Ovary (tissue), 7 donors: ENCODE data around the genes PRAMEF11, PRAMEF10, PRAMEF6 and PRAMEF8.

- PRO-cap, 7 experiments, result no peak in any of the 7 experiments
- RAMPAGE, long total RNA, 2 experiments, result no peak in any of the 2 experiments
These were observed 179.4 kb downstream of the DHRS3 start for GRCh38 chr1:12438488-12439176.

DNA sequence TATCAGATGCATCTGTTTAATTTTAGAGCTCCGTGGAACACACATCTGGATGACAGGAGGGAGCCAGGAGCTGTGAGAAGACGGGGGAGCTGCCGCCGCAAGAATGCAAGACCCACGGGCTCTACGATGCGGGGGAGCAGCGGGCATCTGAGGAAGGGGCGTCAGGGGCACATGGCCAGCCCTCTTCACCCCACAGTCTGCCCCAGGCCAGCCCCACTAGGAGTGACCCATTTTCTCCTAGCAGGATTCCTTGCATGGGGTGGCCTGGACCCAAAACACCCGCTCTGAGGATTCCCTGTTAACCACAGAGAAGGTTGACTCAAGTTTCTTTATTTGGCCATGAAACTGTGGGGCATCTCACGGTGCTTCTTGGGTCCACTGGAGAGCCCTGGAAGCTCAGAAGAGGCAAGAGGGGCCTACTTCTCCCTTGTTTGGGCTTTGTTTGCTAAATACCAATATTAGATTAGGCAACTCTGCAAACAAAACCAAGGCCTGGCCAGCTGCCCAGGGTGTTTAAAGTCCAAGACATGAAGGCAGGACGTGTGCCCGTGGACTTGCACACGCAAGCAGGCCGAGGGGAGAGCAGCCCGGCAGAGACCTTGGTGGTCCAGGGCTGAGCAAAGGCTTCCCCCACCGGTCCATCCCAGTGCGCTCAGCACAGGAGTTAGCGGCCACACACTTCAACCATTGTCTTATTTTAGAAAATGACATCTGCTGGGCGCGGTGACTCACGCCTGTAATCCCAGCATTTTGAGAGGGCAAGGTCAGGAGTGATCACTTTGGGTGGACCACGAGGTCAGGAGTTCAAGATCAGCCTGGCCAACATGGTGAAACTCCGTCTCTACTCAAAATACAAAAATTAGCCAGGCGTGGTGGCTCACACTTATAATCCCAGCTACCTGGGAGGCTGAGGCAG is 89.7 kb downstream of the DHRS3 start:
- PRO-cap, 7 experiments, result no peak in any of the 7 experiments
- RAMPAGE, long total RNA, 2 experiments, result no peak in any of the 2 experiments

GRCh38 chr1:12552922-12553652 is 64.9 kb downstream of the DHRS3 start:
- PRO-cap, 7 experiments, result no peak in any of the 7 experiments
- RAMPAGE, long total RNA, 2 experiments, result no peak in any of the 2 experiments

GRCh38 chr1:12599335-12600121 is 18.5 kb downstream of the DHRS3 start:
- PRO-cap, 7 experiments, result no peak in any of the 7 experiments
- RAMPAGE, long total RNA, 2 experiments, result no peak in any of the 2 experiments

DNA sequence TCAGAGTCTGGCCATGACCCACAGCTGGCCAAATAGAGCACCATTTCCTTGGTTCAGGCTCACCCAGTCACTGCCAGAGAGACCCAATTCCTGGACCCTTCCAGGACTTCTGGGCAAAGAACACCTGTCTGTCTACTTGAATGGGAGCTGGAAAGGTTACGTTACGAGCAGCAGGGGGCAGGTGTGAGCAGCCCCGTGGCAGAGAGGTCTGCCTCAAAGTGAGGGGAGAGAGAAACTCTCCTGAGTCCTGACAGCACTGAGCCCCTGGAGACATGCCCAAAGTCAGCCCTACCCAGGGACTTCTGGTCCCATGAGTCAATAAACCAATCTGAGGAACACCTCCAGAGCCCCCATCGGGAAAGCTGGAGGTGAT is 16.8 kb downstream of the DHRS3 start:
- PRO-cap, 7 experiments, result no peak in any of the 7 experiments
- RAMPAGE, long total RNA, 2 experiments, result no peak in any of the 2 experiments

DNA sequence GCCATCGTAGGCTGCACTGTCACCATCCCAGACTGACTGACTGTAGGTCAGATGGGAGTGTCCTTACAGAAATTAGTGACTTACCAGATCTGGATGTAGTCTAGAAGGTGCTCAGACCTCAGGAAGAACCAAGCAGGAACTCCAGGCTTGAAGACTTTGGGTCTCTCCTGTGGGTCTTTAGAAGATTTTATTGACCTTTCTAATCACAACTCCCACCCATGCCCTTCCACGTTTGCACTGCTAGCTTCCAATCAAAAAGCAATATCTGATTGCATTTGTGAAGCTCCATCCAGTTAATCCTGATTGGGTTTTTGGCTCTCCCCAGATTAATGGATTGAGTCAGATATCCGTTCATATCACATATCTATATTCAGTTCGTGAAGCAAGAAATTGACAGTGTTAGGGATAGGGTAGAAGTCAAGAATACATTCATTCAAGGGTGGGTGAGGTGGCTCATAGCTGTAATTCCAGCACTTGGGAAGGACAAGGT is at the start of gene PRAMEF11:
Gene PRAMEF11 (minus strand): TSS at position 139 of the 490 bp plus-strand sequence.
- PRO-cap, 7 experiments, result no peak in any of the 7 experiments
- RAMPAGE, long total RNA, 2 experiments, result no peak in any of the 2 experiments

DNA sequence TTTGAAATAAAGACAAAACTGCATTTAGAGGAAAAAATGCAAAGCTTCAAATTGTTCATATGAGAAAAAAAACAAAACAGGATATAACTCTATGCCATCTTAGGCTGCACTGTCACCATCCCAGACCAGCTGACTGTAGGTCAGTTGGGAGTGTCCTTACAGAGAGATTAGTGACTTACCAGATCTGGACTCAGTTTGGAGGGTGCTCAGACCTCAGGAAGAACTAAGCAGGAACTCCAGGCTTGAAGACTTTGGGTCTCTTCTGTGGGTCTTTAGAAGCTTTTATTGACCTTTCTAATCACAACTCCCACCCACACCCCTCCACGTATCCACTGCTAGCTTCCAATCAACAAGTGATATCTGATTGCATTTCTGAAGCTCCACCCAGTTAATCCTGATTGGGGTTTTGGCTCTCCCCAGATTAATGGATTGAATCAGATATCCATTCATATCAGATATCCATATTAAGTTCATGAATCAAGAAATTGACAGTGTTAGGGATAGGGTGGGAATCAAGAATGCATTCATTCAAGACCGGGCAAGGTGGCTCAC is at the start of gene PRAMEF10:
Gene PRAMEF10 (minus strand): TSS at position 234 of the 552 bp plus-strand sequence.
- PRO-cap, 7 experiments, result no peak in any of the 7 experiments
- RAMPAGE, long total RNA, 2 experiments, result no peak in any of the 2 experiments

DNA sequence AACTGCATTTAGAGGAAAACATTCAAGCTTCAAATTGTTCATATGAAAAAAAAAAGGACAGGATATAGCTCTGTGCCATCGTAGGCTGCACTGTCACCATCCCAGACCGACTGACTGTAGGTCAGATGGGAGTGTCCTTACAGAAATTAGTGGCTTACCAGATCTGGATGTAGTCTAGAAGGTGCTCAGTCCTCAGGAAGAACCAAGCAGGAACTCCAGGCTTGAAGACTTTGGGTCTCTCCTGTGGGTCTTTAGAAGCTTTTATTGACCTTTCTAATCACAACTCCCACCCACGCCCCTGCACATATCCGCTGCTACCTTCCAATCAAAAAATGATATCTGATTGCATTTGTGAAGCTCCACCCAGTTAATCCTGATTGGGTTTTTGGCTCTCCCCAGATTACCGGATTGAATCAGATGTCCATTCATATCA is at the start of gene PRAMEF6:
Gene PRAMEF6 (minus strand): TSS at position 222 of the 433 bp plus-strand sequence.
- PRO-cap, 7 experiments, result no peak in any of the 7 experiments
- RAMPAGE, long total RNA, 2 experiments, result no peak in any of the 2 experiments

DNA sequence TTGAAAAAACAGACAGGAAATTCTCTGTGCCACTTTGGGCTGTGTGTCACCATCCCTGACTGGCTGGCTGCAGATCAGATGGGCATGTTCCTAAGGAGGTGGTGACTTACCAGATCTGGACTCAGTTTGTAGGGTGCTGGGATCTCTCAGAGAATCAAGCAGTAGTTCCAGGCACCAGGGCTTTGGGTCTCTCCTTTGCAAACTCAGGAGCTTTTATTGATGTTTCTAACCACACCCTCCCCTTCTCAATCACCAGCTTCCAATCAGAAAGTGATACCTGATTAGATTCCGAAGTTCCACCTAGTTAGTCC is at the start of gene PRAMEF8:
Gene PRAMEF8 (minus strand): TSS at position 151 of the 311 bp plus-strand sequence.
- PRO-cap, 7 experiments, result no peak in any of the 7 experiments
- RAMPAGE, long total RNA, 2 experiments, result no peak in any of the 2 experiments

DNA sequence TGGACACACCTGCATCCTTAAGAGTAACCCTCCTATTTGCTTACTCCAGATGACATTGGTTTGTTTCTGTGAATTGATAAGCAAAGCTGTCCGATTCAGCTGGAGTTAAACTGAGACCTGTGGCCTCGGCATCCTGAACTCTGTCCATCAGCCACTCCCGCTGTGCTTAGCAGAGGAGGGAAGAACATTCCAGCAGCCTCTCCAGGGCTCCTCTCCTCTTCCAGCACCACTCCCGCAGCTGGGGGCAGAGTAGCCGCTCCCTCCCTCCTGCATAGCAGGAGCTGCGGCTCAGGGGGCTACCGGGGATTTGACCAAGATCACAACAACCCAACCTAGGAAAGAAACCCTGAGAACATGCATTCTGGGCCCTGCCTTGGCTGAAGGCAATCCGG is 8.8 kb downstream of the LRRC38 start:
- PRO-cap, 7 experiments, result no peak in any of the 7 experiments
- RAMPAGE, long total RNA, 2 experiments, result no peak in any of the 2 experiments

DNA sequence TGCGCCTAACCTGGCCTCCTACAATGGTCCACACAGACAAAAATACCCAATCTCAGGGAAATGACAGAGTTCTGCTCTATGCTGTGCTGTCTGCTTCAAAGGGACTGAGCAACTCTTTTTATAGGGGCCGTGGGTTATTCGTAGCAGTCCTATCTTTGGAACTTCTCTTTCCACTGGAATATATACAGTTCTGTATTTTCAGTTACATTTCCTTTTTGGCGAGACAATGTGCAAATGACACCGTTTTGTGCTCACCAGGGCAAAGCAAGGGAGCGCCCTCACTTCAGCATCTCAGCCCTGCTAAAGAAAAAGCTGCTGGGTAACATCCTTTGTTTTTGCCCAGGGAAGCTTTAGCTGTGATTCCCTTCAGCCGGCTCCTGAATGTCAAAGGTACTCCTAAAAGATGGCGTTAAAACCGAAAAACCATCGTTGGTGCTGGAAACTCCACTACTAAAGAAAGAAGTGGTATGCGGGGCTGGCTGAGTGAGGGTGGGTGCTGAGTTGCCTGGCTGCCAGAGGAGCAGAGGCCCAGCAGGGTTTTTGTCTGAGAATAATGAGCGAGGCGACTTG is 1.7 kb downstream of the PDPN start:
- PRO-cap, 7 experiments, result peak in 1 of 7 experiments; most common minus-strand start position 92 of the sequence (in 1)
- RAMPAGE, long total RNA, 2 experiments, result no peak in any of the 2 experiments

- PRO-cap, 7 experiments, result peak in 2 of 7 experiments; most common plus-strand start chr1:13699621 (in 2)
- RAMPAGE, long total RNA, 2 experiments, result no peak in any of the 2 experiments
These were observed 576 bp upstream of the PRDM2 start for GRCh38 chr1:13699347-13699877.

- PRO-cap, 7 experiments, result no peak in any of the 7 experiments
- RAMPAGE, long total RNA, 2 experiments, result no peak in any of the 2 experiments
These were observed 3.4 kb downstream of the PRDM2 start for GRCh38 chr1:13703338-13703823.

- PRO-cap, 7 experiments, result no peak in any of the 7 experiments
- RAMPAGE, long total RNA, 2 experiments, result no peak in any of the 2 experiments
These were observed 54.8 kb downstream of the PRDM2 start for GRCh38 chr1:13754789-13755169.

- PRO-cap, 7 experiments, result no peak in any of the 7 experiments
- RAMPAGE, long total RNA, 2 experiments, result no peak in any of the 2 experiments
These were observed 423.3 kb downstream of the PRDM2 start for GRCh38 chr1:14123267-14123624.

GRCh38 chr1:14197826-14198304 is 400.6 kb upstream of the KAZN start:
- PRO-cap, 7 experiments, result no peak in any of the 7 experiments
- RAMPAGE, long total RNA, 2 experiments, result no peak in any of the 2 experiments

DNA sequence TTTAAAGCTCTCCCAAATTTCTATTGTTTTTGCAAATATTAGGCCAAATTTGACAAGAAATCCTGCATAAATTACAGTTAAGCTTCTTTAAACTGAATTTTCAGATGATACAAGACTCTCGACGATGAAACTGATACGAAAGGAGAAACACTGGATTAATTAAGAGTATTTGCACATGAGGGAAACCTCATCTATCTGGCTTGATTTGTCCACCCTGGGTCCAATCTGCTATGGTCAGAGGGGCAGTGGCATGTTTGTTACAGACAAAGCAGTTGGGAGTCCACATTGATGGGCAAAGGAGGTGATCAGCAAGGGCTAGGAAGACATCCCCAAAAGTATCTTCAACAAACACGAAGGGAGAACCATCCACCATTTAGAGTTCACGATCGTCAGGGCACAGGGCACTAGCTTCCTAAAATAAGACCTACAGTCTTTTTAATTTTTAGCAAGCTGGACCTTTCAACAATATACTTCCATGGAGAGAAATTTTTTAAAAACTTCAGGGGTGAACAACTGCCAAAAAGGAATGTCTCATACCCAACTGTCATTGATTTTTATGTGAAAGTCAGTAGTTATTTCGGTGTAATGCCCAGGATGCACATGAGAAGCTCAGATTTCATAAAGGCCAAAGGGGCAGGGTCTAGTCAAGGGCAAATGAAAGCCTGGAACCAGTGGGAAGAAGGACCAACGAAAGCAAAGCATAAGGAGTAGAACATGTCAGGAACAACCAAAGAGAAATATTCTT is 374.7 kb upstream of the KAZN start:
- PRO-cap, 7 experiments, result no peak in any of the 7 experiments
- RAMPAGE, long total RNA, 2 experiments, result no peak in any of the 2 experiments

GRCh38 chr1:14477857-14478354 is 120.6 kb upstream of the KAZN start:
- PRO-cap, 7 experiments, result no peak in any of the 7 experiments
- RAMPAGE, long total RNA, 2 experiments, result no peak in any of the 2 experiments

DNA sequence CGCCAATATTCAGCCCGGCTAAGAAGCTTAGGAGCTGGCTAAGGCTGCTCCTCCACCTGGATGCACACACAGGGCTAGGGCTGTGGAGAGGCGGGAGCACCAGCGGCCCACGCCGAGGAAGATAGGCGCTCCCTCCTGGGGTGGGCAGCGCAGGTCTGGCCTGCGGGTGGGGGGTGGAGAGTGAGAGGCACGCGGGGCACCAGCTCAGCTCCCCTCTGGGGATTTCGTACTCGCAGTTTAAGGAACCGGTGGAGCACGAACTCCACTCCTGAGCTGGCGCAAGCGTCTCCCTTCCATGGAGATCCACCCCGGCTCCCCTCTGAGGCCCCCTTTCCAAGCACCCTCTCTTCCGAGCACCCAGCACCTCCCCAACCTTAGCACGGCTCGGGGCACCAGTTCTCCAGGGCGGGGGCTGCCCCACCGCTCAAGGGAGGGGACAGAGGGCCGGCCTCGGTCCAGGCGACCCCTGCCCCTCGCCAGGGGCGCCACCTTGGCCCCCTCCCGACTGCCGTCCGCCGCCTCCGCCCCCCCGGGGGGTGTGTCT is 389 bp upstream of the KAZN start:
- PRO-cap, 7 experiments, result no peak in any of the 7 experiments
- RAMPAGE, long total RNA, 2 experiments, result no peak in any of the 2 experiments

- PRO-cap, 7 experiments, result no peak in any of the 7 experiments
- RAMPAGE, long total RNA, 2 experiments, result no peak in any of the 2 experiments
These were observed 35.9 kb downstream of the KAZN start for GRCh38 chr1:14634344-14634801.